ENCODE measurements around the gene PRC1.

DNA sequence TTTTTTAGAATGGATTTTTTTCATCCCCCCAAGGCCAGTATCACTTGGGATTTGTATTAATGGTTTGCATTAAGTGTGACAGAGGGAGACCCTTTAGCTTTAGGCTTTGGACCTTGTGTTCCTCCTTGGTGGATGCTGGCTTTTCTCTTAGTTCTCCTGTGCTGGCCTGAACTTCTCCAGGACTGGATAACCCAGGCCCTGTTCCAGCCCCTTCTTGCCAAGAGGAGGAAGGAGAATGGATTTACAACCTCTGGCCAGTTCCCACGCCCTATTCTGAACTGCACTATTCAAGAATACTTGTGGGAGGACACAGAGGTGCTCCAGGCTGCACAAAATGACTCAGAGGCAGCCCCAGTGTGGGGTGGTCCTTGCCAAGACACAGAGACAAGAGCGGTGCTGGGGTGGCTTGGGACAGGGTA lies 36.5 kb upstream of the ZNF774 start:
- RAMPAGE, long total RNA: no peak
- RRBS: no CpG with 5 or more reads among the region's 2 CpGs

DNA sequence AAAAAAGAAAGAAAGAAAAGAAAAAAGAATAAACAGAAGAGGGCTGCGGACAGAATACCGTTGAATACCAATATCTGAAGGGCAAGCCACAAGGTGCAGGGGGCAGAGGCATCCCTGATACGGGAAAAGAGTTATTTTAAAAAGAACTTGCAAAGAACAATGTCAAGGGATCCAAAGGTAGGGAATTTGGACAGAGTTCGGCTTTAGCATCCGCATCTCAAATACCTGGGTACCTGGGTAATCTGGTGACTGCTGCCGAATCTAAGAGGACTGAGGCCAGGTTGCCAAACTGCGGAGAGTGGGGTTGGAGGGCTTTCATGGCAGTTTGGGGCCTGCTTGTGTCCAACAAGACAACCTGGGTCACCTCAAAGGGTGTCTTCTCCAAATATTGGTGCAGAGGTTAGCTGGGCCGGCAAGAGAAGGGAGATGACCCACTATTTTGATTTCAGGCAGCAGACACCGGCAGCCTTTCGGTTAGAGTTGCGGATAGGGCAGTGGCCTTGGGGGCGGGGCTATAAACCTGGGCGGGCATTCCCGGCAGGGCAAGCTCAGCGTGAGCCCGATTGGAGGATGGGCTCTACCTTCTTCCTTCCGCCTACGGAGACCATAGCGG lies 465 bp upstream of the IQGAP1 start:
- RAMPAGE, long total RNA: no peak
- RRBS: 2% methylated on average over 10 of the region's 19 CpGs

DNA sequence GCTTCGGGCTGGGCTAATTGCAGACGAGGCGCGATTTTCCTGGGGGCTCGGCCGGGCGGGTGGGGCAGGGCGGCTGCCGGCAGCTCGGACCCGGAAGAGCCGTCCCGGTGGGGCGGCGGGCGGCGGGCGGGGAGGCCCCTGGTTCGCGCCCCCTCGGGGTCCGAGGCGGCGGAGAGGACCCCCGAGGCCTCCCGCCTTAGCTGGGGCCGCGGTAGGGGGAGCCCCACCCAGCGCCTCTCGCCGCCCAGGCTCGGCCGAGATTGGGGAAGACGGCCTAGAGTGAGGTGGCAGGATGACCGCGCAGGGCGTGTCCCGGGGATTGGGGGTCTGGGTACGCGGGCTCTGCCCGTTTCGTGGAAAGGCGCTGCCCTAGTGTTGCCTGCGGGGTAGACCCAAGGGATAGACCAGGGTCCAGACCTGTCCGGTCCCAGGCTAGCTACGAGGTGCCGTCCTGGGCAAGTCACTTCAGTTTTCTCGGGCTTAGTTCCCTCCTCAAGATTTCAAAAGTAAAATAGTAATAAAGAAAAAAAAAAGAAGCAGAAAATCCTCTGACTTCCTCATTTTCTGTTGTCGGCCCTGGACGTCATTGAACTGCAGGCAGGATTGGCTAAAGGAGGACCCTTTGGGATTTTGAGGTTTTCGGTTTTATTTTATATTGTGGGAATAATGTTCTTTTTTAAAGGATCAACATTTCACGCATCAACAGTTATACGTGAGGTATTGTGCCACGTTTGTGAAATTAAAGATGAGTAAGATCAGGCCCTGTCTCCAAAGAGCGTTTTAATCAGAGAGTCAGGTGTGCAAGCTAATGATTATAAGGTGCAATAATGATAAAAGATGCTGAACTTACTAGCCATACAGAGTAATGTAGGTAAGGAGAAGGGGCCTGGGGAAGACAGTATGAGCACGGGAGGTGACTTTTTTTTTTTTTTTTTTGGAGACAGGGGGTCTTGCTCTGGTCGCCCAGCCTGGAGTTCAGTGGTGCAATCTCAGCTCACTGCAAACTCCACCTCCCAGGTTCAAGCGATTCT lies 697 bp downstream of the IQGAP1 start:
- RAMPAGE, long total RNA: no peak
- RRBS: 3% methylated on average over 10 of the region's 58 CpGs

DNA sequence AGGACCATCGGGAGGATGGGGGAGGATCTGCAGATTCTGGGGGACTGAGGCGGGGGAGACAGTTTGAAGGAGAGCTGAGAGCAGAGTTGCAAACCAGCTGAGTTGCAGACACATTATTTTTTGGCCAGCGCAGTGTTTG lies 1.2 kb downstream of the CRTC3 start:
- RAMPAGE, long total RNA: no peak
- RRBS: no CpG with 5 or more reads among the region's 3 CpGs

GRCh38 chr15:90598011-90598901 lies 68.5 kb downstream of the CRTC3 start:
- RAMPAGE, long total RNA: no peak
- RRBS: no CpG with 5 or more reads among the region's 14 CpGs

GRCh38 chr15:90790142-90790606 lies 73.0 kb downstream of the BLM start:
- RAMPAGE, long total RNA: no peak
- RRBS: no CpG with 5 or more reads among the region's 3 CpGs

DNA sequence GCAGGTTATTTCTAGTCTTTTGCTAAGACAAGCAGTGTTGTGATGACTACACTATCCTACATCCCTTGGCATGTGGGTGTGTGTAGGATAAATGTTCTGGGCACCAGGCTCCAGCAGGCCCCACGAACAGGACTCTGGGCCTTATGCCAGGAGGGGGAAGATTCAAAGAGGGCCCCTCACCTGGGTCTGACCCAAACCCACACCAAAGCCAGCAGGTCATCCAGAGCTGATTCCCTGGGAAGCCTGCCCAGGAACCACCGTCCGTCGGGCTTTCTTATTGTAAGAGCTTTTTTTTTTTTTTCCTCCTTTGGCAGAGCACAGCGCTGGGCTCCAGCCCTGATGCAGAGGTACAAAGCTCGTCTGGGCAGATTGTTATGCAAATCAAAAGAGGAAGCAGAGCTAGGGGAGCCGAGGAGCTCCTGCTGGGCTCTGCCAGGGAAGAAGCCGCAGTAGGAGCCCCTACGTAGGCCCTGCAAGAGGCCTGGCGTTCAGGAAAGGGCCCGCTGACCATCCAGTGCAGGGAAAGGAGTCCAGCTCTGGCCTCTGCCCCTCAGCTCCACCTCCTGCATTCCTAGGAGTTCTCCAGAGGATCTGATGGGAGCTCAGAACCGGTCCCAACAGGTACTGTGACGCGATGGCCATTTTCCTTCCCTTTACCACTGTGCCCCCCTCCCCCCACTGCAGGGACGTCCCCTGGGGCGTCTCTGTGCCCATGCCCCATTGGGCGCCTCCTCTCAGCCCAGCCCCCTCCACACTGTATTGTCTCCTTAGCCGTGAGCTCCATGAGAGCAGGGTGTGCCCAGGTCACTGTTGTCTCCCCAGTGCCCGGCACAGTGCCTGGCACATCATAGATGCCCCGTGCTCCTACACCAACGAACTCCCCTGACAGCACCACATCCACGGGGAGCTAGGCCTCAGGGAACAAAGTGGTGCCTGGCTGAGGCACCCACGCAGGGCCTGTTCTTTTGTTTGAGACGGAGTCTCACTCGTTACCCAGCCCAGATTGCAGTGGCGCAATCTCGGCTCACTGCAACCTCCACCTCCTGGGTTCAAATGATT lies 28.8 kb upstream of the FURIN start:
- RAMPAGE, long total RNA: no peak
- RRBS: no CpG with 5 or more reads among the region's 27 CpGs

DNA sequence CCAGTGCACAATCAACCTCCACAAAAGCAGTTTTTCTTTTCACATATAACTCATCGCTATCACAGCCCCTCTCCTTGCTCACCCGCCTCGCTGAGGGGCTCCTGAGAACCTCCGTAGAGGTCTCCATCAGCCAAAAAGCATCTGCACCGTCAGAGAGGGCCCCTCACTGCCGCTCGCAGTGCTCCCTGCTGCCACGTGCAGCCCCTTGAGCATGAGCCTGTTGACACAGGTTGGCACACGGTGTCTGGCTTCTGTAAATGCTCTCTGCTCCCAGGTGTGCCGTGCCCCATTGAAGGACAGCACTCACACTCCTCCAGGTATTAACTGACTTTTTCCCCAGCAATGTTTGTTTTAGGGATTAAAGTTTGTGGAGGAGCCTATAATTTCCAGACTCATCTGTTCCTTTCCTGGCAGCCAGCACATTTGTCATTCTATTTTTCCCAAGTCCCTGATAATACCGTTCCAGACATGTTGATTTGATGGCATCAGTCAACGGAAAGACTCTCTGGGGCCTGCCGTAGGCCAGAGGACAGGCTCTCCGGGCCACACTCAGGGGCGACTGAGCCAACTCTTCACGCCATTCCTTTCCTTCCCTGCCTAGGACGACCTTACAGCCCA lies 2.1 kb upstream of the FURIN start:
- RAMPAGE, long total RNA: no peak
- RRBS: no CpG with 5 or more reads among the region's 17 CpGs

- RAMPAGE, long total RNA: no peak
- RRBS: no CpG with 5 or more reads among the region's 1 CpG
Measured at GRCh38 chr15:90868901-90869494, 610 bp downstream of the FURIN start.

DNA sequence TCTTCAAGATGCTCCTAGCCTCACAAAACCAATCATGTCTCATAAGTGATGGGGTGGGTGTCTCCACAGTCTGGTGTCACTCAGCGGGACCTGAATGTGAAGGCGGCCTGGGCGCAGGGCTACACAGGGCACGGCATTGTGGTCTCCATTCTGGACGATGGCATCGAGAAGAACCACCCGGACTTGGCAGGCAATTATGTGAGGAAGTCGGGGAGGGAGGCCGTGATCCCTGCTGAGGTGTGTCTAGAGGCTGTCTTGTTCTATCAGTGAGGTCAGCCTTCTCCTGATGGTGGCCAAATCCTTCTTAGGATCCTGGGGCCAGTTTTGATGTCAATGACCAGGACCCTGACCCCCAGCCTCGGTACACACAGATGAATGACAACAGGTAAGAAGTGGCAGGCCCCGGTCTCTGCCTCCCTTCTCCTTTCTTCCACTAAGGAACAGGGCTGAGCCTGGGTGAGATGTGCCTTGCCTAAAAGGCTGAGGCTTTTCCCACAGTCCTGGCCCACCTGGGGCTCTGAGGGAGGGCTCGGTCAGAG lies 7.4 kb upstream of the FES start:
- RAMPAGE, long total RNA: no peak
- RRBS: no CpG with 5 or more reads among the region's 12 CpGs

DNA sequence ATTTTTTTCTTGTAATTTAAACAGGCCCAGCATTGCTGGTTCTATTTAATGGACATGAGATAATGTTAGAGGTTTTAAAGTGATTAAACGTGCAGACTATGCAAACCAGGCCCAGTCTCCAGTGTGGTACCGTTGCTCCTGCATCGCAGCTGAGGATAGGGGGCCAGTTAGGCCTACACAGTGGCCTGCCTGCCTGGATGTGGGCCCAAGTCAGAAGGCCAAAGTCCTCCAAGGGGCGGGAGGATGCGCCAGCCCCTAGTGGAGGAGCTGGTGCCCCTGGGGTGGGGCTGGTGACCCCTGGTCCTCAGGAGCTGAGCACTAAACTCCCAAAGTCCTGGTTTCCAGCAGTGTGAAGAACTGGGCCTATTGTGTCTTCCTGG lies 965 bp upstream of the FES start:
- RAMPAGE, long total RNA: no peak
- RRBS: no CpG with 5 or more reads among the region's 5 CpGs

GRCh38 chr15:90922722-90923604 lies 9.4 kb downstream of the HDDC3 start:
- RAMPAGE, long total RNA: no peak
- RRBS: no CpG with 5 or more reads among the region's 11 CpGs

DNA sequence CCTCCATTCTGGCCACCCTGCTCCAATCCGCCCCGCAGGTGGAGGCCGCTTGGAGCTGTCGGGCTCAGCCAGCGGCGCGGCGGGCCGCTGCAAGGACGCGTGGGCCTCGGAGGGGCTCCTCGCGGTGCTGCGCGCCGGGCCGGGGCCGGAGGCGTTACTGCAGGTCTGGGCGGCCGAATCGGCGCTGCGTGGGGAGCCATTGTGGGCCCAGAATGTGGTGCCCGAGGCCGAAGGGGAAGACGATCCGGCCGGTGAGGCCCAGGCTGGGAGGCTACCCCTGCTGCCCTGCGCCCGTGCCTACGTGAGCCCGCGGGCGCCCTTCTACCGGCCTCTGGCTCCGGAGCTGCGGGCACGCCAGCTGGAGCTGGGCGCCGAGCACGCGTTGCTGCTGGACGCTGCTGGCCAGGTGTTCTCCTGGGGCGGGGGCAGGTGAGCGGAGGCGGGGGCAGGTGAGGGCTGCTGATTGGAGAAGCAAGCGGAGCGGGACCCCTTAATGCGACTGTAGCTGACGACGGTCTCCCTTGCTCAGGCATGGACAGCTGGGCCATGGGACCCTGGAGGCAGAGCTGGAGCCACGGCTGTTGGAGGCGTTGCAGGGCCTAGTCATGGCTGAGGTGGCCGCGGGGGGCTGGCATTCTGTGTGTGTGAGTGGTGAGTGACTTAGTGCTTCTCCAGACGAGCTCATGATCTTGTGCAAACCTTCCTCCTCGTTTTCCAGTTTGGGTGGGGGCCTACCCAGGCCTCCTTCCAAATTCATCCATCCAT lies 2.6 kb downstream of the RCCD1 start:
- RAMPAGE, long total RNA: no peak
- RRBS: 26% methylated on average over 16 of the region's 59 CpGs

DNA sequence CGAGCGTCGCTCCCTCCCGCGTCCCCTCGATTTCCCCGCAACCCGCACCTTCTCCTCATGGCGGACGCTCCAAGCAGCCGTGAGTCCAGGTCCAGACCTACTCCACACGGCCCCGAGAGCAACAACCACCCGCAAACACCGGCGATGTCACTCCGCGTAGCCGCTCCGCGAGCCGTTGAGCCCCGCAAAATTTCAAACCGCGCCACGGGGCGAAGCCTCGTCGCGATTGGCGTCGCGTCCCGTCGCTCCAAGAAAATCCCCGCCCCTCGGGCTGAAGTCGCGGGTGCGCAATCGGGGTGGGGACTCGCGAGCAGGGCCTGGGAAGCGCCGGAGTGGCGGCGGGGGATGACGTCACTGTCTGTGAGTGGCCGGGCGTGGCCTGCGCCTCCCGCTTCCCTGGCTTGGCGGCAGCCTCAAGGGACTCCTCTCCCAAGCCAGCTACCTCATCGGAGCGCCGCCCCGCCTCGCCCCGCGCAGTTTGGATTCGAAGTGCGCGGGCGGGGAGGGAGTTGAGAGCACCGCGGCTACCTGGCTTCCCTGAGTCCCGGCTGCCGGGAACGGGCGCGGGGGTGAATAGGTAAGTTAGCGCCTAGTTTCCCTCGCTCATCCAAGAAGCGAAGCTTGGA lies at the start of gene PRC1:
PRC1 (minus strand) TSS at position 177 of the 626 bp plus-strand sequence.
- RAMPAGE, long total RNA: no peak
- RRBS: 0% methylated on average over 4 of the region's 74 CpGs

- RAMPAGE, long total RNA: no peak
- RRBS: no CpG with 5 or more reads among the region's 13 CpGs
Measured at GRCh38 chr15:91693801-91694915, 159.3 kb upstream of the SLCO3A1 start.

DNA sequence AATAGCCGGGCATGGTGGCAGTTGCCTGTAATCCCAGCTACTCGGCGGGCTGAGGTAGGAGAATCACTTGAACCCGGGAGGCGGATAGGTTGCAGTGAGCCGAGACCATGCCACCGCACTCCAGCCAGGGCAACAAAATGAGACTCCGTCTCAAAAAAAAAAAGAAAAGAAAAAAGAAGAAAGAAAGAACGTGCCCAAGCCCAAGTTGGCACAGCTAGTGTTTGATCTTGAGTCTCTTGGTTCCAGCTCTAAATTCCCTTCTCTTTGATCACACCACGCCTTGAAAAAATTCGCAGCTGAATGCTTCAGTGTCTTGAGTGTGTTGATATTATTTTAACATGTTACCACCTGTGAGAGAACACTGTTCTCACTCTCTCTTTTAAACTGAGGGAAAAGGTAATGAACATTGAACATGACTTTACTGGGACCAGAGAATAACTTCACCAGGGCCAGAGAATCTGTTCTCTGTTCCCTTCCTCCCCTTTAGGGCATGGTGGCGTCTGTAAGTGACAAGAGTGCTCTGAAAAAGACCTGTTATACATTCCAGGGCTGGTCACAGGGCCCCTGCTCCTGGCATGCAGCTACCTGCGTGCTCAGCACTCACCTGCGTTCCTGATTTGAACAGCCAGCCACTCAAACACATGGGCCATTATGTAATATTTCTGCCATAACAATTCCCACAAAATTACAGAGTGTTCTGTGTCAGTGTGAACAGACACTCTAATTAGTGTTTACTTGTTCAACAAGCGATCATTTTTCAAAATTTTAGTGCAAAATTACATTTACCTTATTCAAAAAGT lies 19.1 kb downstream of the SLCO3A1 start:
- RAMPAGE, long total RNA: no peak
- RRBS: no CpG with 5 or more reads among the region's 15 CpGs

- RAMPAGE, long total RNA: no peak
- RRBS: no CpG with 5 or more reads among the region's 7 CpGs
Measured at GRCh38 chr15:92104776-92105093, 251.2 kb downstream of the SLCO3A1 start.

- RAMPAGE, long total RNA: no peak
- RRBS: no CpG with 5 or more reads among the region's 4 CpGs
Measured at GRCh38 chr15:92510246-92510753, 116.6 kb downstream of the ST8SIA2 start.

- RAMPAGE, long total RNA: no peak
- RRBS: no CpG with 5 or more reads among the region's 4 CpGs
Measured at GRCh38 chr15:92595225-92595594, 60.4 kb downstream of the FAM174B start.

DNA sequence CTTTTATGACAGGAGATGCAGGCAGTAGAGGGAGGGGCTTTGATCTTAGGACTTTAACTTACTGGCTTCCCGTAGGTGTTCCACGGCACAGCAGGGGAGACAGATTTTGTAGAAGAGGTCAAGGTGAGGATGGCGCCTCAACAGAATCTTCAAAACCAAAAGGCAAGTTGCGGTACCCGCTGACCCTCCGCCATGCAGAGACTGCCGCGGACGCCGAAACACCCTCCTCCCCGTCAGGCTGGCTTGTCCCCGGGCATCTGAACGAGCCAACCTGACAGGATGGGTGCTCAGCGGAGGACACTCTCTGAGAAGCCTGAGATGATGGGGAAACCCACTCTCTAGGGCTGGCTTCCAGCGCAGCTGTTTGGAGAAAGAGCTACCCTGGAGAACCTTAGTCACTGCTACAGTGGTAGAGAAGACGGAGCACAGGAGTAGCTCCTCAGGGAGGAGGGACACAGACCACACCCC lies 39.1 kb downstream of the FAM174B start:
- RAMPAGE, long total RNA: no peak
- RRBS: no CpG with 5 or more reads among the region's 16 CpGs

Measured in hepatocyte (in vitro differentiated cells and primary cell).